Skeletal muscle cell (primary cell): ENCODE measurements around the genes UNG and MMAB.

DNA sequence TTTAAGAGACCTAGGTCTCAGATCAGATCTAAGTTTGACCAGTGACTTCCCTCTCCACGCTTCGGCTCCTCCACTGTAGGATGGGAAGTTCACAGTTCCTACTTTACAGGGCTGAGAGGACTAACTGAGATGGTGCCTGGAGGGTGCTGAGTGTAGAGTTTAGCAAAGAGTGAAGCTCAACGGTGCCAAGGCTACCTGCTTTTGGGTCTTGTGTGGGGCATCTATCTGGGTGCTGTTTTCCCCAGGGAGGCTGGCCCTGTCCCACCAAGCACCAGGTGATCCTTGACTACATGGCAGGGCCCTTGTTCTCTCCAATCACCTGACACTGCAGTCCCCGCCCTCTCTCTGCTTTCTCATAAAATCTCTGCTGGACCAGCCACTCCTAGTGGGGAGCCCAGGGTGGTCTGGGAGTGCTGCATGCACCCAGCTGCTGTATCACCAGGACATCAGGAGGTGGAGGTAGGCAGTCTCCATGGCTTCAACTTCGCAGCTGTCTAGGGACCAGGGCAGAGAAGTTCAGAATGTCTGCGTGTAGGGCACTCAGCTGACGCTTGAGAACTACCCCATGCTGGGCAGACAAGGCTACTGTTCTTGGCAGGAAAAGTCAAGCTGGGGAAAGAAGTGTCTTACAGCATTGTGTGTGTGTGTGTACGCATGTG is 2.4 kb downstream of the WSCD2 start:
- RRBS = no CpG with 5 or more reads among the region's 8 CpGs

DNA sequence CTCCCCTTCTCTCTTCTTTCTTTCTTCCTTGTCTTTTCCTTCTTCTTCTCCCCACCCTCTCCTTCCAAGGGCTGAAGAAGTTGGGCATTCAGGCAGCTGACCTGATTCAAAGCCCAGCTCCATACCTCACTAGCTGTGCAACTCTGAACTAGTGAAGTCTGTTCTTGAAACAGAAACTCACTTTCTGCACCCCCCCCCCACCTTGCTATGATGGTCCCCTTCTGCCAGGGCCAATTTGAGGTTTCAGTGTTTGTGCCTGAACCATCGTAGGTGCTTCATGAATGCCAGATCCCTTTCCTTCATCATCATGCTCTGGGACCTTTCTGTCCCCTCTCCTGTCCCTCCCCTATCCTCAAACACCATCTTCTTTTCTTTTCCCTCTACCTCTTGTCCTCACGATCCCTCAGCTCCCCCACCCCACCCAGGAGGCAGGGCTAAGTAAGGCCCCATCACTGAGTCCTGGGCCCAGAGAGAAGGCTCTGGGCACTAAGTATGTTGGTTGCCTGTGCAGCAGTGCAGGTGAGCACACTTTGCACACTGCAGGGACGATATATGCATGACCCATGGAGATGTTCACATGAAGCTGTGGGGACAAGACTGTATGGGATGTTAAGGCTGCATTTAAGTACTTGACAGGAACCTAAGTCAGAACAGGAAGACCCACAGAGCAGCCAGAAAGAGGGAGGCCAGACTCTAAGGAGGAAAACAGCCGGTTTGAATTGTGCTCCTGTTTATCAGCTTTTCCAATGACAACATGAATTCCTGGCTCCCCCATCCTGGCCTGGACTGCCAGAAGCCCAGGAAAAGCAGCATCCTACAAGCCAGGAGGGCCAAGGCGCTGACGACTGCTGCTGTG is 50.1 kb downstream of the CMKLR1 start:
- RRBS = no CpG with 5 or more reads among the region's 6 CpGs

- RRBS = no CpG with 5 or more reads among the region's 14 CpGs
Measured at GRCh38 chr12:108306774-108307750, 32.0 kb downstream of the CMKLR1 start.

GRCh38 chr12:108519445-108520182 is 4.5 kb downstream of the FICD start:
- RRBS = no CpG with 5 or more reads among the region's 6 CpGs

DNA sequence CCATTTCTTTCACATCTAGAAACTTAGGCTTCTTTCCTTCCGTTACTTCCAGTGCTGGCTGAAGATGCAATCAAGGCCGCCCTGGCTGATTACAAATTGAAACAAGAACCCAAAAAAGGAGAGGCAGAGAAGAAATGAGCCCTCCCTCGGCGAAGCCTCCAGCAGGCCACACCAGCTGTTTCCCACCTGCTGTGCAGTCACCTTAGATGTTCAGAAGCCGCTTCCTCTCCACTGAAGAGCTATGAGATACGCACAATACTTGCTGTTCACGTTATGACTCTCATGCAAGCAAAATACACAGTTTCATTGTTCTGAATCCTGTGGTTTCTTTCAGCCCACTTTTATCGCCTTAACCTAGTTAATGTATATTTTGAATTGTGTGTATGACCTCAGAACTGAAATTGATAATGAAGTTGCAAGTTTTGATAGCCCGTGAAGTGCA is 6.4 kb downstream of the ISCU start:
- RRBS = no CpG with 5 or more reads among the region's 9 CpGs

- RRBS = no CpG with 5 or more reads among the region's 9 CpGs
Measured at GRCh38 chr12:108656921-108657593, 23.4 kb upstream of the SELPLG start.

GRCh38 chr12:108696319-108697115 is 34.8 kb downstream of the CORO1C start:
- RRBS = no CpG with 5 or more reads among the region's 8 CpGs

GRCh38 chr12:108807394-108807812 is 50.0 kb downstream of the SSH1 start:
- RRBS = no CpG with 5 or more reads among the region's 14 CpGs

DNA sequence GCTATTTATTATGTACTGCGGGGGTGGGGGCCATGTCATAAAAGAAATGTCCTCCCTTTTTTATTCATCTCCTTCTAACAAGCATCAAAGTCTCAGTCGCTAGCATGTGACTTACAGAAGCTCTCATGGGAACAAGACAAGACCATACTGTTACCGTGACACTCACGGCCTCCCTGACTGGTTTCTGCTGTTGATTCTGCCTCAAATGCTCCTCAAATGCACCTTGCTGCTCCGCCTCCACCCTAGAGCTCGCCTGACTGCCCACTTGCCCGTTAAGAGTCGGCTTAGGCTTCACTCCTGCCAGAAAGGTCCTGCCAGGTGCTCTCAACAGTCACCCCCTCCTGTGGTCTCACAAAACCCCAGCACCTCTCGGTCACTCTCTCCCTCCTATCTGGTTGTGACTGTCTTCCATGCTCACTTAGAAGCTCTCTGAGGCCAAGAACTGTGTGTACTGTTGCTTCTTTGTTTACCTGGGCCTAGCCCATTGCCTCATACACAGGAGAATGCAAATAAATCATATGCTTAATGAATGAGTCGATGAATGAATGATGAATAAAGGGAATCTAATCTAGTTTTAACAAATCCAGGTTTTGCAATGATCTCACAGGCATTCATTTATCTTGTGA is 41.5 kb downstream of the SSH1 start:
- RRBS = no CpG with 5 or more reads among the region's 10 CpGs

GRCh38 chr12:108822931-108823560 is 34.3 kb downstream of the SSH1 start:
- RRBS = no CpG with 5 or more reads among the region's 8 CpGs

DNA sequence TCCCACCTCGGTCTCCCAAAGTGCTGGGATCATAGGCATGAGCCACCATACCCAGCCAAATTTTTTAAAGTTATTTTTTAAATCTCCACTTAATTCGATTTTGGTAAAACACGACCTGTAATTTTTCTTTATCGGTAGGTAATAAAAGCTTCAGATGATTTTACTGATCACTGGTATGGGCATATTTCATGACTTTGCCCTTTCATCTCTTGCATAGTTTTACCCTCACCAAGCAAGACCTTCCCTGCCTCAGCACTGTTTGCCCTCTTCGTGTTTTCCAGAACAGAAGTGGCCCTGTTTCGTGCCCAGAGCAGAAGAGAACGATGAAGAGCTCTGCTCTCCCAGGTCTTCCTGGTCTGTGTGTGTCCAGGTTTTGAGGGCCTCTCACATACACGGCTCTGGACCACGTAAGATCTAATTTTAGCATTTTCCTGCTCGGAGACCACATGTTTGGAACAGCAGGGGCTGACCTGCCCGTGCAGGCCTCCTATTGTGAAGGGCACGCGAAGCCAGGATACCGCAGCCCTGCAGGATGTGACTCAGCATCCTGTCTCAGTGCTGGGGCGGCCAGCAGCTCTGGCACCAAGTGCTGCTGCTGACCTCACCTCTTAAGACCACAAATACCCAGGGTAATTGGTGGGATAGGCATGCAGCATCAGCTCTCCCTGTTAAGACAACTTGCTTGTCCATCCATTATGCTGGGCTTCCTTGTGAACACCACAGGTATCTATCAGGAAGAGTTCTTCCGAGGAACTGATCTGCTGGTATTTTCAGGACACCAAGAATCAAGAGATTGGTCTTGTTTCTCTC is 19.2 kb downstream of the SSH1 start:
- RRBS = no CpG with 5 or more reads among the region's 16 CpGs

GRCh38 chr12:108861832-108862435 is 4.6 kb upstream of the SSH1 start:
- RRBS = no CpG with 5 or more reads among the region's 5 CpGs

DNA sequence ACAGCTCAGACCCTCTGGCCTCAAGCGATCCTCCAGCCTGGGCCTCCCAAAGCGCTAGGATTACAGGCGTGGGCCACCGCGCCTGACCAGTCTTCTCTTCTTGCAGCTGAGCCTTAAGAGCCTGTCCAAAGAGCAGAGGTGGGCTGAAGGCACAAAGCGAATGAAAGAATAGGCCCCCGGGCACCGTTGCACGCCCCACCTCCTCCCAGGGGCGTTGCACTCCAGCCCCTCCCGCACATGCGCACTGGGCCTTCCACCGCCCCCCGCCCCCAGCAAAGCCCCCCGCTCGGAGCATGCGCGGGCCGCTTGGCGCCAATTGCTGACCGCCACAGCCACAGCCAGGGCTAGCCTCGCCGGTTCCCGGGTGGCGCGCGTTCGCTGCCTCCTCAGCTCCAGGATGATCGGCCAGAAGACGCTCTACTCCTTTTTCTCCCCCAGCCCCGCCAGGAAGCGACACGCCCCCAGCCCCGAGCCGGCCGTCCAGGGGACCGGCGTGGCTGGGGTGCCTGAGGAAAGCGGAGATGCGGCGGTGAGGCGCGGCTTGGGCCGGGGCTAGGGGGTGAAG is at the start of gene UNG:
TSS of gene UNG (plus strand) at position 315 of the 565 bp plus-strand sequence.
- RRBS = 2% methylated on average over 8 of the region's 44 CpGs

DNA sequence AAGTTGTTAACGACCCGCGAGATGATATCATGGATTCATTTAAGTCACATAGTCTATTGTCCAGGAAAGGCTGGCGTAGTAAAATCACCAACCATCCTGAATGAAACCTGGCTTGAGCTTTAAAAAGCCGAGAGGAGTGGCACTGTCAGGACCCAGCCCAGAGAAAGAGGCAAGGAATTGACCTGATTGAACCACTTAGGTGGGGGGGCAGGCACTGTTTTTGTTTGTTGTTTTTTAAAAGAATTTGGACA is 1.4 kb downstream of the UNG start:
- RRBS = no CpG with 5 or more reads among the region's 5 CpGs

- RRBS = no CpG with 5 or more reads among the region's 5 CpGs
Measured at GRCh38 chr12:109099244-109099762, 1.9 kb downstream of the UNG start.

GRCh38 chr12:109115348-109116150 is 838 bp upstream of the ACACB start:
- RRBS = no CpG with 5 or more reads among the region's 9 CpGs

DNA sequence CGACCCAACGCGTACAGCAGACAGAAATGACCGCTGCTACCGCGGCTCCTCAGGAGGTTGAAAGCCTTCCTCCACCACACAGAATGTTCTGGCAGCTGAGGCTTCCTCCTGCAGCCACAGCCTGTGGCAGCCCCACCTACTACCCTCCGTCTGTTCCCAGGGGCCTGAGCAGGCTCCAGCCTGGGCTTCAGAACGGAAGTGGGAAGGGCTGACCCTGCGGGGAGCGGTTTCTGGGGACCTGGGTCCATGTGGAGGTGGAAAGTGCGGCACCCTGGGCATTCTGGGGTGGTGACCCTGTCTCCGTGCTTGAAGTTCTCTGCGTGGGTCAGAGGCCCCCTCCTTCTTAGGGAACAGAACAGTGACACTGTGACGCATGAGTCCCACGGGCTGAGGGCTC is 9.7 kb downstream of the MMAB start:
- RRBS = no CpG with 5 or more reads among the region's 15 CpGs

GRCh38 chr12:109572813-109574219 is at the start of gene MMAB:
TSS of gene MMAB (minus strand) at chr12:109573504.
- RRBS = 0% methylated on average over 2 of the region's 89 CpGs

GRCh38 chr12:109575590-109576065 is 2.0 kb downstream of the MVK start:
- RRBS = no CpG with 5 or more reads among the region's 4 CpGs

GRCh38 chr12:109720023-109720778 is 6.6 kb downstream of the FAM222A start:
- RRBS = no CpG with 5 or more reads among the region's 12 CpGs